Camera-type eye (tissue), 1 donor: ENCODE data around the genes CDK20 and S1PR3.

DNA sequence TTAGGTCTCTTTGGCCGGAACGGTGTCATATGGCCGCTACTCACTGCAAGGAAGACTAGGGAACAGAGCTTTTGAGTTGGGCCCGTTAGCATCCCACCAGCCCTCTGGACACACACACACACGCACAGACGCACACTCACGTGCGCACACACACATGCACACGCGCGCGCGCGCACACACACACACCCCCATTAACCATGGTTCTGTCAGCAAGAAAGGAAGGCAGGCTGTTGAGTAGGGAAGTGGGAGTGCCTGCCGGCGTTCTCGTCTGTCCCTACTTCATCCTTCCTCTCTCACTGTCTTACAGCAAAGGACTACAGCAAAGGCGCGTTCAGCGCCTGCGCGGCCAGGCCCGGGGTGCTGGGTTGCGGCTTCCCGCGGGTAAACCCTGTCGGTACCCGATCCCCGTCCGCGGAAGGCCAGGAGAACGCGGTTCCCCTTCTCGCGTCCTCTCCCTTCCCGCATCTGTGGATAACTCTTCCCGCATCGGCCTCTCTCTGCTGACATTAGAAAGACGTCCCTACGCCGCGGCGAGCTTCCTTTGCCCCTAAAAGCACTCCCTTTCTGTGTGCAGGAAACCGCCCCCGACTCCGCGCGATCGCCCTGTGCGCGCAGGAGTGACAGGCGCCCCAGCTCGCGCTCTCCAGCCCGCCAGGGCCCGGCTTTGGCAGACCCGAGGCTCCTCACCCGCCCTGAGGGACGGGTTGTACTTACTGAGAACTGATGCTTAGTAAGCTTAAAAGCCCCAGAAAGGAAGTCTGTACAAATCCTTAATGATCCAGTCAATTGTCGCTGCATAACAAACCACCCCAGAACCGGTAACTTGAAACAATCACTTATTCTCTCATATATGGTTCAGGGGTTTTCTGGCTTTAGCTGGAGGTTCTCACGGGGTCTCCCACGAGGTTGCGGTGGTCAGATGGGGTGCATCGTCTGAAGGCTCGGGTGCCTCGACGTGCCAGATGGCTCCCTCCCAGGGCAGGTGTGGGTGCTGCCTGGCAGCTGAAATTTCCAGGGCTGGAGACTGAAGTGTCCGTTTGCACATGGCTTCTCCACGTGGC is 219.1 kb downstream of the AGTPBP1 start:
- RAMPAGE, long total RNA = no peak

GRCh38 chr9:85805453-85806151 is 63.8 kb upstream of the AGTPBP1 start:
- RAMPAGE, long total RNA = no peak

DNA sequence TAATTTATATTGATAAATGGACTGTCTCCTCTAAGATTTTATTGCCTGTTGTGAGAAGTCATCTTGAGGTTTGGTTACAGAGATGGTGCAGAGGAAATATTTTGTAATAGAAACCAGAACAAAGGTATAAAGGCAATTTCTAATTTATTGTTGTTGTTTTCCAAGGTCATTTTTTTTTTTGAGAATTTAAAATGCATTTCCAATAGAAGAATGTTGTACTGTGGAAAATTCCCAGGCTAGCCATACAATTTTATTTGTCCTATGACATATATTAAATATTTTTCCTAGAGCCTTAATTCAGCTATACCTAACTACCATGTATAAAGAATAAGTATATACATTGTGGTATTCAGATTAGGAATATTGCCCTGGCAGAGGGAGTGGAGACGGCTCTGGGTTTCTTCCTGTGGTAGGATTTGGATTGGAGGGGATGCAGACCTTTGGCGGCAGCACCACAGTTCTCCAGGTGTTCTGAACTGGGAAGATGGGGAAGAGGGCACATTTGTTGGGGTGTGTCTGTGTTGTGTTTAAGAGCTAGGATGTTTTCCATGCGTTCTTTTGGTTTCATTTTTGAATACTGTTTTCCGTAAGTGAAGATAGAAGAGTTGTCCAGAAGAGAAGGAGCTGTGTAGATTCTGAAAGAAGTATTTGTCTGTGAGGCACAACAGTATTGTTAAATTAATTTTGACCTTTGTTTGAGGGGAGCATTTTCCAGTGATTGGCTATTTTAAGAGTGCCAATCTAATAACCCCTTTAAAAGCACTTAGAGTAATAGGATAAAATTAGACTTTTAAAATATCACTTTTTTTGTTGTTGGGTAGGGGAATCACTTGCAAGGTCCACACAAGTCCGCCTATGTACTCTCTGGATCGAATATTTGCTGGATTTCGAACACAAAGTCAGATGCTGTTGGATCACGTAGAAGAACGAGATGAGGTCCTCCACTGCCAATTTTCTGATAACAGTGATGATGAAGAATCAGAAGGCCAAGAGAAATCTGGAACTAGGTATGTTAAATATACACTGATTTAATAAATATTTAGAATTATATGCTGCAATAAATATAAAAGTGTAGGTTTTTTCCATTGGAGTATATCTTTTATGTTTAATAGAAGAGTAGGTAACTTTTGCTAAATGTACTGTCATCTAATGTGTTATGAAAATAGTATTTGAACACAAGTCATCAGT is 97.9 kb upstream of the AGTPBP1 start:
- RAMPAGE, long total RNA = no peak

DNA sequence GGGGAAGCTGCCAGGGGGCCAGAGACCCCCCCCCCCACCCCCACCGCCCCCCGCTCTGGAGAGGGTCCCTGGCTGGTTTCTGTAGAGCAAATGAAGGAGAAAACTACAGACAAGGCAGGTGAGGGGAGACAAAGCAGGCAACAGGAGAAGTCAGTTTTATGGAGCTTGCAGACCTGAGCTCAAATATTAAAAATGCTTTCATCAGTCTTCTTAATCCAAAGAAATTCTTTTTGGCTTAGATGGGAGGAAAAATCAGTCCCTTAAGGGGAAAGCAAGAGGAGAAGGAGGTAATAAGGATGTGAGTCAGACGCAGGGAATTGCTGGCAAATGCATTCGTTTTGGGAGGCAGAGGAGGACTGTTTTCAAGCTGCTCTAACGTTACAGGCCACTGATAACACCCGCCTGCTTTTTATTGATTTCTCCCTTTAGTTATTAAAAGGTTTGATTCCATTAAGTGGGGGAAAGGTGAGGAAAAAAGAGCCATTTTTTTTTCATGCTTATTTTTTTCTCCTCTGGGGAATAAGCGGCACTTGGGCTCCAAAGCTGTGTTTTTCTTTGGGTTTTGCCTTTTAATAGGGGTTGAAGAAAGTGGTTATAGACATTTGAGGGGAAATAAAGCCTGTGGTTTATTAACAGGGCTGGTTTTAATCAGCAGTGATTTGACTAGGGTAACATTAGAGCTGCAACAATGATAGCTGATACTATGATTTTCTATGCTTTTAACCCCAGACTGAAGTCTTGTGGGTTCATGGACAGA is 225.4 kb downstream of the GAS1 start:
- RAMPAGE, long total RNA = no peak

DNA sequence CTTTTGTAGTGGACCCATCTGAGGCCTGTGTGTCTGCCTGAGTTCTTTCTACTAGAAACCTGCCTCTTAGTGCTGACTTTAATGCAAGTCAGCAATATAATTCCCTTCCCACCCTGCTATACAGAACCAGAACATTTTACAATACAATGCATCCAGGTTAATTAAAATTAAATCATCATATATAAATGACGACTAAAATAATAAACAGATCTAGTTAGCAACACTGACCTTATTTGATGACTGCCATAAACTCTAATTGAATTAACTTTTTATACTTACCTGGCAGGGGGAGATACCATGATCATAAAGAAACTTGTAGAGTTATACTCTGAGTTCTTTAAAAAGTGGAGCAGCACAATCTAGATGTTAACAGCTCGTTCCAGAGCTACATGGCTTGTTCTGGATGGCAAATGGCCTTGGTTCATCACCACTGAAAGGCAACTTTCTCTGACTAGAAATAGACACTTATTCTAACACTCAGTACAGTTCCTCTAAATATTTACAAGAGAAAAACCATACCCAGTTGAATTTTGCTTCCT is 82.8 kb upstream of the GAS1 start:
- RAMPAGE, long total RNA = no peak

DNA sequence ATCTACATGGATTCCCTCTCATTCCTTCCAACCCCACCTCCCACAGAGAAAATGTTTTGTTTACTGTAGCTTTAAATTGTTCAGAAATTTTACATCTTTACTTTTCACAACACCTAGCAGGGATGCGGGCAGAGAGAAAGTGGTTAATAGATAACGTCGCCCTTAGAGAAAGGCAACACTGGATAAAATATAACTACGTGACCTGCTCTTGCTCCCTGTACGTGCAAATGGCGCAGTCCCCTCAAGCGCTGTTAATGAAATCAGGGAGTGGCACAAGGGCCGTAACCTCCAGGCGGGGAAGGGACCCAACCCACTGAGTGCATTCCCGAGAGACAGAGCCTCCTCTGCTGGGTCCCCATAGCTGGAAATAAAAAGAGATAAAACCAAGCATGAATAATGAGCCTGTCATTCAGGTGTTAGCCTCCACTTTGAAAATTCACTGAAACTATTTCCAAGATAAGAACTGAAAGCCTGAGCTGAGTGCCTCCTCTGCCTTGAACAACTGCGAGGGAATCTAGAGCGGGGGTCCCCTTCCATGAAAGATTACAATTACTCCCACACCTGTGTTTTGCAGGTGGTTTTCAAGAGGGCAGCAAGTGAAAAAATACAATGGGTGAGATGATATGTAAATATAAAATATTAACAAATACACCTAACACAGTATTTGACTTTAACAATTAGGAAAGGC is 125.1 kb upstream of the DAPK1 start:
- RAMPAGE, long total RNA = no peak

- RAMPAGE, long total RNA = no peak
These were observed 90.9 kb upstream of the DAPK1 start for GRCh38 chr9:87406615-87407238.

DNA sequence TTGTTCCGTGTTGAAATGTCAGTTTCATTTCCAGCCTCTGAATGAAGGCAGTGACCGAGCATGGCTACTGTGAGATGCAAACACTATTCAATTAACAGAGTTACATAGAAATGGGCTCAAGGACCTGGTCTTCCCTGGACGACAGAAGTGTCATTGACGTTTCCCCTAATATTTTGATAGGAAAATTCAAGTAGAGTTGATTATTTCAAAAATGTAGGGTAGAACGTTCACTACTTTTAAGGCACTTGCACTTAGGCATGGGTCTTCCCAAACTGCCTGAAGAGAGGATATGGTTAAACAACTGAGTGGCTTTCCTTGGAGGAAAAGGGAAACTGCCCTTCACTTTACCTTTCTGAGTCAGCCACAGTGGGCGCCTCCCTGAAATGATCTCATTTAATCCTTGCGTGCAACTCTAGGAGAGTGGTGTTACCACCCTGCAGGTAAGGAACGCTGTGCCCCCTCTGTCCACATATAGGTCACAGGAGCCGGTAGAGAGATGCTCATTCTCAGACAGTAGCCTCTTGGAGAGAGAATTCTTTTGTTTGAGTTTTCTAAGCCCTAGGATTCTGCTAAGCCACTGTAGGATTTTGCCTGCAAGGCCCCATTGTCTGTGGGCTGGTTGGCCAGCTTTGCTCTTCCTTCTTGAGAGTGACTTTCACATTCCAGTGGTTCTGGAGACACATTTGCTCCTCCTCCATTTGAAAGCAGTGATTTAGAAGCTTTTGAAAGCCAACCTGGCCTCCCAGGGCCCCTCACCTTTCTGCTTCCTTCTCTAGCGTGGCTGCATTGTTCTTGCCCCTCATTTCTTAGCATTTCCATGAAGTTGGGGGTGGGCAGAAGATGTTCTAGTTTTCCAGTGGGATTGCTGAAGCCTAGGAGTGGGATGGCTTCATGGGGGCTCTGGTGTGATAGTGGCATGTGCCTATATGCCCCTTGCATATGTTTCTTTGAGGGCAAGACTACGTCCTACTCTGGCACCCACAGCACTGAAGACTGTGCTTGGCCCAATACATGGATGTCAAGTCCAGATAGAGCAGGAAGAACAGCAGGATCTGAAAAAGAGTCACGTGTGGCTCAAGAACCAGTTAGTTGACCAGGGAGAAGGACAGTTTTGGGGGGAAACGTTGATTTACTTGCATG is 110.2 kb upstream of the CTSL start:
- RAMPAGE, long total RNA = no peak

DNA sequence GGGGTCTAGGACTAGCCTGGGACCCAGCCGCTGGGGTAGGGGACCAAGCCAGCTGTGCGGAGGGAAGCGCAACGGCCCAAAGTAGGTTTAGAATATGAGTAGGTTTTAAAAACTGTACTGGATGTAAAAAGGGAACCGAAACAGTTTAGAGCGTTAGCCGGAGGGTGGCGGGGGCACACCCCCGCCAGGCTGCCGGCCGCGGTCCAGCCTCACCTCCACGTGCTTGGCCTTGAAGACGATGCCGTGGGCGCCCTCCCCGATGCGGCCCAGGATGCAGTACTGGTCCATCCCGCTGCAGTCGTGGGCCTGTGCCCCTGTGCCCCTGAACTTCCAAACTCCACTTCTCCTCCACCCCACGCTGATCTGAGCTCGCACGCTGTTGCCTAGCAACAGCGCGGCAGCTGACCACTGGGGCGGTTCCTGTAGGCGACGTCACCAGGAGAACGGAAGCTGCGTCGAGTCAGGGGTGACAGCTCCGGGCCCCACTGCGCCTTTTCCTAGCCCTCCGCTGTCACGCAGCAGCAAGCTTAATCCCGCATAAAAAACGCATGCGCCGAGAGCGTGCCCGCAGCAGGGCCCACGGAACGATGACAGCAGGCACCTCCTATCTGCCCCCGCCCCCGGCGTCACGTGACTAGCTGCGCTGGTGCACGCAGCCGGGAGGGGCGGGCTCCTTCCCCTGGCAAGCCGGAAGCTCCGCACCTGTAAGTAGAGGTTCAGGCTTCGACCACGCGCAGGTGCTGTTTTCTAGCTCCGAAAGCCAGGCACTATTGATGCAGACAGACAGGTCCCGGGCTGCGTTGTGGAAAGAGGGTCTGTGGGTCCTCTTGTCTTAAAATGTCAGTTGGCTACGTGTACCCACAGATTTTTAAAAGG is at the start of gene CDK20:
CDK20 (minus strand) TSS at position 375 of the 876 bp plus-strand sequence.
- RAMPAGE, long total RNA = no peak

GRCh38 chr9:88391898-88392213 is 3.6 kb downstream of the SPIN1 start:
- RAMPAGE, long total RNA = no peak

- RAMPAGE, long total RNA = no peak
These were observed 52.3 kb downstream of the NXNL2 start for GRCh38 chr9:88587315-88587554.

GRCh38 chr9:88604585-88605121 is 69.7 kb downstream of the NXNL2 start:
- RAMPAGE, long total RNA = no peak

DNA sequence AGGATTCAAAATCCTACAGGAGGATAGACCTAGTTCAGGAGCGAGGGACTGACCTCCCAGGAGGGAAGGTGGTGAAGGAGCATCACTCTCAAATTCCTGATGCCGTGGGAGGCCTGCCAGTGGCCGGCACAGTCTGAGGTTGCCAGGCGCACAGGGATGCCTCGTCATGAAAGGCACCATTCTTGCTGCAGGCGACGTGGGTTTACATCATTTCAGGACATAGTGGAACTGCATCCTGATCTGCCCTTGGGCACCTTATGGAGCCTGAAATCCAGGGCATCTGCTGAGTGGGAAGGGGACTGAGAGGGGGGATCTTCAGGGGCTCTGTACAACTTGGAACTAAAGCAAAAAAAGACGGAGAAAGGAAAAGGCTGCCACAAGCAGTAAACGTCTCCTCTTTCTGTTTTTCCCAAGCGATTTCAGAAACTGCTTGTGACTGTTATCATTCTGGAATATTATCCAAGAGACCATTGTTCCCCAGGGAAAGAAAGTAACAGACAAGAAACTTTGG is 163.2 kb upstream of the S1PR3 start:
- RAMPAGE, long total RNA = no peak

DNA sequence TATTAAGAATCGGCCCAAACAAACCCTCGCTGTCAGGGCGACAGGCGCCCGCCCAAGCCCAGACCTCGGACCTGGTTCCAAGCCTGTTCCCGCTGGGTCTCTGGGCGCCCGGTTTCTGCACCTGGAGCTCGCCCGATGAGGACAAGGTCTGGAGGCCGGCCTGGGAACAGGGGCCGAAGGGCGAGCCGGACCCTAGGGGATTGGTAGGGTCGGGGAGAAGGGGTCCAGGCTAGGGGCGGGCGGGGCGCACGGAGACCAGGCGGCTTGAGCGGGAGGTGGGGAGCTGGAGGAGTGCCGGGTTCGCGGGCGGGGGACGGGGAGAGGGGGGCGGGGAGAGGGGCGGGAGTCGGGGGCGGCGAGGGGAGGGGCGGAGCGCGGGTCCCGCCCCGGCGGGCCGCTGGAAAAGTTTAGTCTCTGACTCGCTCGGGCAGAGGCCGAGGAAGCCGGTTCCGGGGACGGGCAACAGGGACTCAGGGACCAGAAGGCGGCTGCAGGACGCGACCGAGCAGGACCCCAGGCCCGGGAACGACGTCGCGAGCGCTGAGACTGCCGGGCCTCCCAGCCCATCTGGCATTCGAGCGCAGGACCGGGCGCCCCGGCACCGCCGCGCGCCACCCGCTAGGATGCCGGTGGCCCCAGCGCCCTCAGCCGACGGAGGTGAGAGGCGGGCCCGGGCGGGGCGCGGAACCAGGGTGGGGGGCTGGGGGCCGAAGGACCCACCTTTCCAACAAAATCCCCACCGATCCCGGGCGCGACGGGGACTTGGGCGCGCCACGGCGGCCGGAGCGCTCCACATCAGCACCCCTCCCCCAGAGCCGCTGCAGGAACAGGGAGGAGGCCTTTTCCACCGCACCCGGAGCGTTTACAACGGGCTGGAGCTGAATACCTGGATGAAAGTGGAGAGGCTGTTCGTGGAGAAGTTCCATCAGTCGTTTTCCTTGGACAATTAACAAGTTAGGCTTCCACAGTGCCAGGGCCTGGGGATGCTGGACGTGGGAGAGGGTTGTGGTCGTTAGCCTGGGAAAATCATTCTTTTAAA is at the start of gene S1PR3:
S1PR3 (plus strand) TSS at position 430 of the 1,039 bp plus-strand sequence.
- RAMPAGE, long total RNA = no peak

- RAMPAGE, long total RNA = no peak
These were observed 31.2 kb downstream of the S1PR3 start for GRCh38 chr9:89022211-89023210.

DNA sequence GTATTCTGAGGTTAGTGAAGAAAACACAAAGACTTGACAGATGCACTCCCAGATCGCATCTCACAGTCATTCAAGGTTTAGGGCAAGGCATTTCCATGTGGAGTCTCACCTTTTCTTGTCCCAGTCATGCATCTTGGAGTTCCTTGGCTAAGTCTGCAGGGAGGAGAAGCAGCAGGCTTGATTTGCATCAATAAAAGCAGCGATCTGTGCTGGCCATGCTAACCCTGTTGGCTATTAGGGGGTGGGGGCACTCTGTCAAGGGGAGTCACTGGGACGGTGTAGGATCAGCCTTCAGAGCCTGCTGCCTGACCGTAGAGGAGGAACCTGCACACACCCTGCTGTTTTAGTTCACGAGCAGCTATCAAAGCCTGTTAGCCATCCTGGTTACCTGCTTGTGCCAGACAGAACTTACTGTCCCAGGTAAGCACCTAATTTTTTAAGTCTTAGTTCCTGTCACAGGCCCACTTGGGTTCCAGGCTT is 43.5 kb downstream of the SECISBP2 start:
- RAMPAGE, long total RNA = no peak

DNA sequence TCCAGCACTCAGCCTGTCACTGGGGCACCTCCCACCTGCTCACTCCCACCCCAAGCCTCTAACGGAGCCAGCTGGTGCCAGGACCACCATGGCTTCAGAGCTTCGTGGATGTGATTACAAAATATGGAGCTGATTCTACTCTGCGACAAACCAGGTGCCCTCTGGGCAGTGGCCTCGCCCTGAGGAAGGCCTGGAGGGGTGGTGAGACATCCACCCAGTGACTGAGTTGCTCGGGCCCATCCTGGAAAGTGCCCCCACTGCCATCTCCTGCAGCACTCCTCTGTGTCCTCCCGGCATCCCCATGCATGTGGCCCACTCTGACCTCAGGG is 49.5 kb downstream of the SECISBP2 start:
- RAMPAGE, long total RNA = no peak

DNA sequence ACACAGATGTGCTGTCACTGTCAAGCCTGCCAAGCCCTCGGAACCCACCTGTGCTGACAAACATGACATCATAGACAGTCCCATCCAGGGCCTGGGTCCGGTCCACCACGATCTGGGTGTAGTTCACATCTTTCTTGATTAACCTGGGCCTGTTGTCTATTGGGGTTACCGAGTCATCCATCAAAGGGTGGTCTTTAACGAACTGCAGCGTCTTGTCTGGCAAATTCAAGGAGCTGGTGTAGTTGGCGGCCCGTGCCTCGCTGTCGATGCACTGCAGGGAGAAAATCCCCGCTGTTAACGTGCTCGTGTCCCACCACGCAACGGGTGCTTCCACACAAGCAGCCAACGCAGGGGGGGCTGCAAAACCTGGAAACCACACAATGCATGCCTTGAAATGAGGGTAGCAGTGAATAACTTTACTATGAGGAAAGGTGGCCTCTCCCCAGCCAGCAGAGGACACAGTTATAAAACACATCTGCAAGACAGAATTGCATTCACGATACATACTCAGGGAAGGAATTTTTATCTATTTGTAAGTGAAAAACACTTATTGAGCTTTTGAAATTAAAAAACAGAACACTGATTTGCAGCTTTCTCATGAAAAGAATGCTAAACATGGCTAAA is 69.2 kb downstream of the SECISBP2 start:
- RAMPAGE, long total RNA = no peak

- RAMPAGE, long total RNA = no peak
These were observed 89.2 kb downstream of the SEMA4D start for GRCh38 chr9:89408496-89409308.

DNA sequence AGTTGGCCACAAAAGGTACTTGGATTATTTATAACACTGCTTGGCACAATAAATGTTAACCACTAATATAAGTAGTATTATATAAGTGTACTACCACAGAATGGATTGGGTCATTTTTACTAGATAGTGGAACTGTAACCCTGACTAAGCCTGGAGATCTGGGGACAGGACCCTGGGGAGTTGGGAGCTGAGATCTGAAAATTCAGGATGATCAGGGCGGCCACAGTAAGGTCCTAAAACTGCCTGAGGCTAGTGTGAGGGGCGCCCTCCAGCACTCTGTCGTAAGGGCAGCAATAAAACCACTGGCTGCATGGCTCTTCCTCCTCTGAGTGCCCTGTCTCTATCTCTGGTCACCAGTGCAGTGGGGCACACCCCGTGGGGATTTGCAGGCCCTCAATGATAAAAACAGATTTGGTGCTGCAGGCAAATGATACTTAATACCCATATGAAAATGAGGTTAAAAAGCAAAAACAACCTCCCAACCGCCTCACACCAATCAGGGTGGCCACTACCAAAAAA is 65.7 kb downstream of the SEMA4D start:
- RAMPAGE, long total RNA = no peak